Hair follicle dermal papilla cell (primary cell): ENCODE data around the genes CHRM1, SLC22A8, PLAAT5, RTN3, CATSPERZ and RPS6KA4.

DNA sequence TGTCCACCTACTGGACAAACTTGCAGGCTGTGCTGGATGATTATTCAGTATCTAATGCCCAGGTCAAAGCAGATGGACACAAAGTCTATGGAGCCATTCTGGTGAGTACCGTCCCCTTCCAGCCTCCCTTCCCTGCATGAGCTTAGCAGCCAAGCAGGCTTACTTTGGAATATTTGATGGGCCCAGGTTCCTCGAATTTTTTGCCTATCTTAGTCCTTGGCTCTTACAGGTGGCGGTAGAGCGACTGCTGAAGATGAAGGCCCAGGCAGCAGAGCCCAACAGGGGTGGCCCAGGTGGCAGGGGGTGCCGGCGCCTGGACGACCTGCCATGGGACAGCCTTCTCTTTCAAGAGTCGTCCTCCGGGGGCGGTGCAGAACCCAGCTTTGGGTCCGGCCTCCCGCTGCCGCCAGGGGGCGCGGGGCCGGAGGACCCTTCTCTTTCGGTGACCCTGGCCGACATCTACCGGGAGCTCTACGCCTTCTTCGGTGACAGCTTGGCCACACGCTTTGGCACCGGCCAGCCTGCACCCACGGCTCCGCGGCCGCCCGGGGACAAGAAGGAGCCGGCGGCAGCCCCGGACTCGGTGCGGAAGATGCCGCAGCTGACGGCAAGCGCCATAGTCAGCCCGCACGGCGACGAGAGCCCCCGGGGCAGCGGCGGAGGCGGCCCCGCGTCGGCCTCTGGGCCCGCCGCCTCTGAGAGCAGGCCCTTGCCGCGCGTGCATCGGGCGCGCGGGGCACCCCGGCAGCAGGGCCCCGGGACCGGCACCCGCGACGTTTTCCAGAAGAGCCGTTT is 717 bp upstream of the TMEM179B start:
- CAGE, long polyA plus RNA, result no peak

- CAGE, long polyA plus RNA, result no peak
These were observed 15.8 kb upstream of the WDR74 start for GRCh38 chr11:62854895-62855962.

GRCh38 chr11:62879986-62880630 is 588 bp upstream of the SLC3A2 start:
- CAGE, long polyA plus RNA, result no peak

GRCh38 chr11:62921125-62922457 is at the start of gene CHRM1:
Gene CHRM1 (minus strand): TSS chr11:62921363.
- CAGE, long polyA plus RNA, result no peak

GRCh38 chr11:62927729-62928523 is 6.8 kb upstream of the CHRM1 start:
- CAGE, long polyA plus RNA, result no peak

GRCh38 chr11:63015491-63016075 is at the start of gene SLC22A8:
Gene SLC22A8 (minus strand): TSS chr11:63015841.
- CAGE, long polyA plus RNA, result no peak

DNA sequence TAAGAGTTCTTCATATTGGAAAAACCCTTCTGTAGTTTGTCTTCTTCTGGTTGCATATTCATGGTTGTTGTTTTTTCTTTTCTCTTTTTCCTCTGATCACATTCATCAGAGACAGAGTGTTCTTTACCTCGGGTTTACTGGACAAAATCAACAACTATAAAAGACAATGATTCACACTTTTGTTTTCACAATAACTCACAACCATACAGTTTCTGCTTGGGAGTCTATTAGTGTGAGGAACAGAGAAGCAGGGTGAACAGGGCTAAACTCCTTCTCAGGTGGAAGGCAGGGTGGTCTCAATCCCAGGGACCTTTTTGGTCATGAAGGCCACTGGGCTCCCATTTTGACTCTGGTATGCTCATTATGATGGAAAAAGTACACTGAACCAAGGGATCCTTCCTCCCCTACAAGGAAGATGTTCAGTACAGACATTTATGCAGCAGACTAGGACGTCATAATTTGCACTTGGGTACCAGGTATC is 2.7 kb upstream of the SLC22A25 start:
- CAGE, long polyA plus RNA, result no peak

GRCh38 chr11:63478969-63479251 is 12.1 kb downstream of the PLAAT5 start:
- CAGE, long polyA plus RNA, result no peak

DNA sequence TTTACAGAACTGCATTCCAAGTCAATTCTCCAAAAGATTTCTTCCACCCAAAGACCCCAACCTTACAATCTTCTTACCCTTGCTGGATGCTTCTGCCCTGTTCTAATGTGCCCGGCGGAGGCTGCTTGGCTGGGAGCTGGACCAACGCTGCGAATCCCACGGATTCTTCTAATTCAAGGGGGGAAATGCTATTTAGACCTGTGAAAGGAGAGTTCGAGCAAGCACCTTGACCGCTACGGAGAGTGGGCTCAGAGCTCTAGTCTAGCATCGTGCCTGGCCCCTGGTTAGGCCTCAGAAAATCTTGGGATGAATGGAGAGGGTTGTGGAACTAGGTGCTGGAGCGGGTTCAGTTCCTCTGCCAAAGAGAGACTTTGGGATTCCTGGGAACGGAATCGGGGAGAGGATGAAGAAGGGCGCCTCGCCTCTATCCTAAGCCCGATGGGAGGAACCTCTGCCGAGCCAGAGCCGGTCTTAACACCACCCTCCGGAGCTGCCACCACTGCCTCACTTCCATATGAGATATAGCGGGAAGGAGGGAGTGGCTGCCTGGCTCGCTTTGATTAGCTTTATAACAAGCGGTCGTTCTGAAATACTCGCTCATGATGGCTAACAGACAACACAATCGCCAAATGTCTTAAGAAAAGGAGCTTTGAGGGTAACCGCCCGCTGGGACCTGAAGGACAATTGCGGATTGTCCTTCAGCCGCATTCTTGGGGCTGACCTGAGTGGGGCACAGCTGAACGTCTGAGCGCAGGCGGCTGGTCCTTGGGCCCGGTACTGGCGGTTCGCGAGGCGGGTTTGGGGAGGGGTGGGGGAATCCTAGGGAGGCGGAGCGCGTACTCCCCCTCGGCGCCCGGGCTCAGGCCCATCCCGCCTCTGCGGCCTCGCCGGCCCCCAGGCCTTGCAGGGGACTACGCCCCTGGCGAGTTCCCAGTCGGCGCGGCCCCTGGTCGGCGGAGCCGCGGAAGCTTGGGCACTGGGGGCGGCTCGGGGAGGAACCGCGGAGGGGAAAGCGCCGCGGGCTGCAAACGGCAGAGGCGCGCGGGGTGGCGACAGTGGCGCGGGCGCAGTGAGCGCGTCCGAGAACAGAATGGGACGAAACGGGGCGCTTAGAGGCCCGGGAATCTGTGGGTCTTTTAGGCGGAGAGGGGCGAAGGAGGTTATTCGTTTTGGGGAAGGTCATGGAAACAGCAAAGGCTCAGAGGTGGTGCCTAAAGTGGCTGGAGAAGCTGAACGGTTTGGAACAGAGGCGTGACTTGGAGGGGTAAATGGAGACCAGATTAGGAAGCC is at the start of gene PLAAT5:
Gene PLAAT5, minus strand, starts transcription at position 1,002 of the 1,290 bp plus-strand sequence.
- CAGE, long polyA plus RNA, result no peak

- CAGE, long polyA plus RNA, result no peak
These were observed 5.9 kb upstream of the PLAAT4 start for GRCh38 chr11:63530674-63531081.

GRCh38 chr11:63681004-63682284 is at the start of gene RTN3:
Gene RTN3 (plus strand): TSS chr11:63681500.
- CAGE, long polyA plus RNA, result no peak

DNA sequence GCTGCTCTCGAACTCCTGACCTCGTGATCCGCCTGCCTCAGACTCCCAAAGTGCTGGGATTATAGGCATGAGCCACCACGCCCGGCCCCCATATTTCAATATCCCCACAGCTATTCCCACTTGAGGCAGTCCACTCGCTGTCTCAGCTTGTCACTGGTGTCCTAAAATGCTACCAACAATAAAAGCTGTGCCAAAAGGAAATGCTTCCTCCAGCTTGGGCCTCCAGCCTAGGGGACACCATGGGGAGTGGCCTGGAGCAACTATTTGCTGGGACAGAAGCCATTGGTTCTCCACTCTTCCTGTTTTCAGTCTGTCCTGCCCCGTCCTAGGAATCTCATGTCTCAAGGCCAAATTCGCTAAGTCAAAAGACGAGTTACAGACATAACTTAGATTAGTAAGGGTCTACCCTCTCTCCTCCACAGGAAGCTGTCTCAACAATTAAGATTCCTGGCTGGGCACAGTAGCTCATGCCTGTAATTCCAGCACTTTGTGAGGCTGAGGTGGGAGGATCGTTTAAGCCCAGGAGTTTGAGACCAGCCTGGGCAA is 7.3 kb upstream of the SPINDOC start:
- CAGE, long polyA plus RNA, result no peak

- CAGE, long polyA plus RNA, result no peak
These were observed 4.0 kb downstream of the MARK2 start for GRCh38 chr11:63842514-63843681.

GRCh38 chr11:63908635-63909145 is 8.3 kb downstream of the RCOR2 start:
- CAGE, long polyA plus RNA, result no peak

DNA sequence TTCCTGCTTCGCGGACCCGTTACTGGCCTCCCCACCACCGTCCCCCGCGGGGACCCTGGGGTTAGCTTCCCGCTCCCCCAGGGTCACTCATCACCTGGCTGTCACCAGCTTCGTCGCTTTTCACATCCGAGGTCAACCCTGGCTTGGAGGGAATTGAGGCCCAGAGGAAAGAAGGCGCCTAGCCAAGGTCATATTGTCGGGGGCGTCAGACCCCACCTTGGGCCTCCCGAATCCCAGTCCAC is 467 bp downstream of the NAA40 start:
- CAGE, long polyA plus RNA, result no peak

DNA sequence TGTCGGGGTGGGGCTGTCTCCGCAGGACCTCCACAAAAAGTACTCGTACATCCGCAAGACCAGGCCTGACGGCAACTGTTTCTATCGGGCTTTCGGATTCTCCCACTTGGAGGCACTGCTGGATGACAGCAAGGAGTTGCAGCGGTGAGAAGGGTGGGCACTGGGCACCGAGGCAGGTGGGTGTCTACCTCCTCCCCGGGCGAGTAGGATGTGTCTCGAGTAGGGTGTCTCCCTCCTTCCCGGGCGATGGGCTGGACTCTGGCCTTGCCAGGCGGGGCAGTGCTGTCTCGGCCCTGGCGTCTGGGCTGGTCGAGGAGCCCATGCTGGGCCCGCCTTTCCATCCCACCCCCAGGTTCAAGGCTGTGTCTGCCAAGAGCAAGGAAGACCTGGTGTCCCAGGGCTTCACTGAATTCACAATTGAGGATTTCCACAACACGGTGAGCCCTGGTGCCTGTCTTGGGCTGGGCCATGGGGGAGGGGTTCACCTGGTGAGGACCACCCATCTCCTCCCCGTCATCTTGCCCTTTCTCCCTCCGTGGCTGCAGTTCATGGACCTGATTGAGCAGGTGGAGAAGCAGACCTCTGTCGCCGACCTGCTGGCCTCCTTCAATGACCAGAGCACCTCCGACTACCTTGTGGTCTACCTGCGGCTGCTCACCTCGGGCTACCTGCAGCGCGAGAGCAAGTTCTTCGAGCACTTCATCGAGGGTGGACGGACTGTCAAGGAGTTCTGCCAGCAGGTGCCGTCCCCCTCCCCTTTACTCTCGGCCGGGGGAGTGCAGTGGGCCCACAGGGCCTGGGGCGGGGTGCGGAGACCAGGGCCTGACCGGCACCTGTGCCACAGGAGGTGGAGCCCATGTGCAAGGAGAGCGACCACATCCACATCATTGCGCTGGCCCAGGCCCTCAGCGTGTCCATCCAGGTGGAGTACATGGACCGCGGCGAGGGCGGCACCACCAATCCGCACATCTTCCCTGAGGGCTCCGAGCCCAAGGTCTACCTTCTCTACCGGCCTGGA is 10.6 kb downstream of the OTUB1 start:
- CAGE, long polyA plus RNA, result no peak

GRCh38 chr11:64196886-64198207 is 9.2 kb upstream of the FERMT3 start:
- CAGE, long polyA plus RNA, result no peak

GRCh38 chr11:64269564-64270604 is 14.6 kb downstream of the BAD start:
- CAGE, long polyA plus RNA, result no peak

GRCh38 chr11:64300117-64301015 is at the start of gene CATSPERZ:
Gene CATSPERZ (plus strand): TSS chr11:64300358.
- CAGE, long polyA plus RNA, result no peak

DNA sequence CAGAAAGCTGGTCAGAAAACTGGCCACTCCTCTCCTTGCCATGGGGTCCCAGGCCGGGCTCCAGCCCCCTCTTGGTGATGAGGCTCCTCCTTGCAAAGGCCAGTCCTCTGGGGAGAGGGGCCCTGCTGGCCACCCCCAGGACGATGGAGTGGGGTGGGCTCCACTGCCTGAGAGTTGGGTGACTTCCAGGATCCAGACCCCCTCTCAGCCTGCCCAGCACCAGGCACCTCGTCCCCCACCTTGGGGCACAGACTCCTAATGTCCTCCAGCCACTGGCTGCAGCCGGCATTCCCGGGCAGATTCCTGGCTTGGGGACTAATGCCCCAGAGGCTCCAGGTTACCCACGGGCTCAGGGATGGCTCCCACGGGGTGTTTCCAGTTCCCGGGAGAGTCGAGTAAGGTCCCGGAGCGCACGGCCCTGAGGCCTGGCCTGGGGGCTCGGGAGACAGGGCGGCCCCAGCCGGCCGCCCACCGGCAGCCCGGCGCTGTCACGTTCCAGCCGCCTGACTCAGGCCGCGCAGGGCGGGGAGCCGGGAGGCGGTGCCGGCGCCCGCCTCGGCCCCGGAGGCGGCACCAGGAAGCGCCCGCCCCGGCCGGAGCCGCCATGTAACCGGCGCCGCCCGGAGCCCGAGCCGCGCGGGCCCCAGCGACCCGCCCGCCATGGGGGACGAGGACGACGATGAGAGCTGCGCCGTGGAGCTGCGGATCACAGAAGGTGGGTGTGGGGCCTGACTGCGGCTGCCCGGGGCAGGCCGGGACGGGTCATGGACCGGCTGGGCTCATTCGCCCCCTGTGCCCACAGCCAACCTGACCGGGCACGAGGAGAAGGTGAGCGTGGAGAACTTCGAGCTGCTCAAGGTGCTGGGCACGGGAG is at the start of gene RPS6KA4:
Gene RPS6KA4, plus strand, starts transcription at position 587 of the 874 bp plus-strand sequence.
- CAGE, long polyA plus RNA, result no peak